T-cell (primary cell): ENCODE data around the gene NALCN.

DNA sequence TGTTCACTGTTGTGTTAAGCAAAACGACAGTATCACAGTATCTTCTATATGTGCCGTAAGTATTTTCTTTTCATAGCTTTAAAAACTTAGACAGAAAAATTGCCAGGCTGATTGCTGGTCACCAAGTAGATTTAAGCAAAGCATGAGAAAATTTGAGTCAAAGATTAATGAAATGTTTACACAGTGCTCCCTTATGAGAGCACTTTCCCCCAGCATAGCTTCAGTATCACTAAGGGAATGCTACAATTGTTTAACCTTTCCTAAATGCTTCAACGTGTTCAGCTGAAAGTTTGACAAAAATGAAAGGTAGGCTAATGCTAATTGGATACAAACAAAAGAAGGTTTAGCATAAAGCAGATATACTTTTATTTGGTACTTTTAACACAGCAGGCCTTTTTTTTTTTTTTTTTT, 23.3 kb downstream of the PCCA start:
- PRO-cap, 7 experiments, result no peak in any of the 7 experiments

DNA sequence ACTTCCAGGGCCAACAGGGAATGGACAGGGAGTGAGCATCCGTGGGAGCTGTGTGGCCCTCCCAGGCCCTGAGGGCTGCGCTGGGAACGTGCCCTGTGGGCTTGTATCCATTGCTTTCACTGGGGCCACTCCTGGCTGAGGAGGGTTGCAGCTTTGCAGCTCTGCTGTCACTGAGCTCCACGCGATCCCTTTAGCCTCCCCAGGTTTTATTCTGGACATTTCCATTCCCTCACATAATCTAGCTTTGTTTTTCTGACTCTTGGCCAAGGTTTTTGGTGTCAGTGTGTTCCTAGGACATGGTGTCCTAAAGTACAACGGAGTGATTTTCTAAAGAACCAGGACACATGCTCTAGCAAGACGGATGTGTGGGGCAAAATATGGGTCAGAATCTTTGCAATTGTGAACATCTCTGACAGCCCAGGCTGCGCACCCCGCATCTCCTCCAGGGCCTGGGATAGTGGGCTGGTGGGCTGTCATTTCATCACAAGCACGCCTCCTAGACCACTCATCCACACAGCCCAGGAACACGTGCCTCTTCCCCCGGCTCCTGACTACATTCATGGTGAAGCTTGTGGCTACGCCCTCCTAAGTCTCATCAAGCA, 28.0 kb downstream of the GGACT start:
- PRO-cap, 7 experiments, result no peak in any of the 7 experiments

- PRO-cap, 7 experiments, result peak in 1 of 7 experiments; most common minus-strand start chr13:100675776 (in 1)
Observed at GRCh38 chr13:100675554-100675945, 955 bp upstream of the TMTC4 start.

DNA sequence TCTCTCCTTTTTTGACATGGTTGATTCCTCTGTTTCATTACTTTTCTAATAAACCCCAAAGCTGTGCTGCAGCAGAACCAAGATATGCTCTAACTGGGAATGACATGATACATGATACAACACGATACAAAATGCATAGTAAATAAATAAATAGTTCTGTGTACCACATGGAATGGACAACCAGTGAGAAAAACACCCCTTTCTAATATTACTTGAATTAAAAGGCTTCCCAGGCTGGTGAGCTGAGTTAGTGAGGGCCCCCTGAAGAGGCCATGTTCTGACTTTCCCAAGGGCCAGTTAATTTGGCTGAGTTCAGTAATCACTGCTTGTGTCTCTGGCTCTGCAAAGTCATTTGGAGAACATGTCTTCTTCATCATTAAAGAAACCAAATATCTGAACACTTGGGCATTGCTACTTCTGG, 203.1 kb upstream of the TMTC4 start:
- PRO-cap, 7 experiments, result no peak in any of the 7 experiments

- PRO-cap, 7 experiments, result no peak in any of the 7 experiments
Observed at GRCh38 chr13:101416129-101417073, at the start of gene NALCN. Gene NALCN, minus strand, starts transcription at chr13:101416508.

DNA sequence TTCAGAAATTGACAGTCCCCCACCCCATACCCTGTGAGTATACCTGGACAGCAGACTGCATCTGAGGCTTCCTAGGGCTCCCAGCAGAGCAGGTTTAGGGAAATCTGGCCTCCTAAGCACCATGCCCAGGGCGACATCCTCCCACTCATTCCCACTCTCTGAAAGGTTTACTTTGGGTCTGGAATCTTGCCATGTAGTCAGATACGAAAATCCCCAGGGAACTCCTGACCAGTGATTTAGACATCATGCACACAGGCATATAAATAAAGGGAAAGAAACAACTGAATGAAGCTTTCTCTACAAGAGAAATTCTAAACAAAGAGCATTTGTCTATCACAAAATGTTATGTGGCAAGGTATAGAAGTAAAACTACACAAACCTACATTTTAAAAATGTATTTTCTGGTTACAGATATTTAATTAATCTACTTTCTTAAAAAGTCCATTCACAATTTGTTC, 795 bp upstream of the NALCN start:
- PRO-cap, 7 experiments, result no peak in any of the 7 experiments

GRCh38 chr13:101626780-101627675, 174.6 kb downstream of the ITGBL1 start:
- PRO-cap, 7 experiments, result no peak in any of the 7 experiments

DNA sequence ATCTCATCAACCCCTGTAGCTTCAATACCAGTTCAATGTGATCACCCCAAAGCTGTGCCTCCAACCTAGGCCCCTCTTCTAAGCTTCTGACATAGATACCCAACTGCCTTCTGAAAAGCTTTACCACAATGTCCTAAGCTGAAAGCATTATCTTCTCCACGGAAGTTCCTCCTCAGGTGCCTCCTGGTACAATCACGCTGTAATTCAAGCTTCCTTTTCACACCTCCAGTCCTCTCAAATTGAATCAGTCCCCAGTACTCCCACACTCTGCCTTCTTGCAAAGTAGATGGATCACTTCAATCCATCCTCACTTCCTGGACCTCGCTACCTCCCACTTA, 243.5 kb upstream of the TPP2 start:
- PRO-cap, 7 experiments, result no peak in any of the 7 experiments

DNA sequence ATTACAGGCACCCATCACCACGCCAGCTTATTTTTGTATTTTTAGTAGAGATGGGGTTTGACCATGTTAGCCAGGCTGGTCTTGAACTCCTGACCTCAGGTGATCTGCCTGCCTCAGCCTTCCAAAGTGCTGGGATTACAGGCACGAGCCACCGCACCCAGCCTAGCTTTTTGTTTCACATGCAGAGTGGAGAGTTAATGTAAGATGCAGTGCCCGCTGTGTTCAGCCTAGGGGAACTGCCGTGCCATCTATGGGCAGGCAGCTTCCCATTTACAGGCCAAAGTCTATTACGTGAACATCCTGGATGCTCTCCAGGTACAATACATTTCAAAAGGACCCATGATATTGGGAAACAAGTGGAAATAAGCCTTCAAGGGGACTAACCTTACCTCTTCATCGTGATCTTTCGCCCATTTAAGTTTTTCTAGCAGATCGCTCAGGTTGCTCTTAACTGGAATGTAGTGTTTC, 10.1 kb downstream of the POGLUT2 start:
- PRO-cap, 7 experiments, result no peak in any of the 7 experiments

GRCh38 chr13:103006963-103007568, 59.2 kb downstream of the SLC10A2 start:
- PRO-cap, 7 experiments, result no peak in any of the 7 experiments

- PRO-cap, 7 experiments, result no peak in any of the 7 experiments
Observed at GRCh38 chr13:105921857-105922332, 456.1 kb downstream of the DAOA start.

GRCh38 chr13:106151267-106151841, 384.1 kb downstream of the EFNB2 start:
- PRO-cap, 7 experiments, result no peak in any of the 7 experiments

DNA sequence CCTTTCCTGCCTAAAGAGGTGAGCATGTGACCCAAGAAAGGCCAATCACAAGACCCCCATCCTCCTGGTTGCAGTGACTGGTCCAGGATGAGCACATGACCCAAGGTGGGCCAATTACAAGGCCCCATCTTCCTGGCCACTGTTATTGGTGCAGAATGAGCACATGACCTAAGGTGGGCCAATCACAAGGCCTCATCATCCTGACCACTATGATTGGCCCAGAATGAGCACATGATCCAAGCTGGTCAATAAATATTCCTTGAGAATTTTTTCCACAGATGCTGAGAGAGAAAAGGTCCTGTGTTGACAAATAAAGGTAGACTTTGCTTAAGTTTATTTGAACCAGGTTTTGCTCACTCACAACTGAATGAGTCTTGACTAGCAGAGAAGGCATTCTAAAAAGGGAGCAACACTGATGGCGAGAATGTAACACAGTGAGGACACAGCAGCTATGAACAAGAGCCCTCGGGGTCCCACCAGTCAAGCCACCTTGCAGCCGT, 350.6 kb downstream of the EFNB2 start:
- PRO-cap, 7 experiments, result no peak in any of the 7 experiments

DNA sequence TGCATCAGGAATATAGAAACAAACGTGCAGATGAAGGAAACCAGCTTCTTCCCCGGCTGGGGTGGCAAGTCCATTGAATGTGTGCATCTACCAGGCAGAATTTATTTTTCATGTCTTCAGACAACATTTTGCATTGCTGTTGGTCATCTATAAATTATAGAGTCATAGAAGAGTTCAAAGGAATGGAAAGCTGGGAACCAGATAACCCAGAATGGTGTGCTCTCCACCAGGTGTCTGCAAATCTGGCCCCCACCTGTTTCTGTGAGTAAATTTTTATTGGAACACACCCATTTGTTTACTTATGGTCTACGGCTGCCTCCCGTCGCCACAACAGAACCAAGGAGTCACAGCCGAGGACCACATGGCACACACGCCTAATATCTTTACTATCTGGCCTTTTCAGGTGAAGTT, 58.3 kb downstream of the EFNB2 start:
- PRO-cap, 7 experiments, result no peak in any of the 7 experiments

DNA sequence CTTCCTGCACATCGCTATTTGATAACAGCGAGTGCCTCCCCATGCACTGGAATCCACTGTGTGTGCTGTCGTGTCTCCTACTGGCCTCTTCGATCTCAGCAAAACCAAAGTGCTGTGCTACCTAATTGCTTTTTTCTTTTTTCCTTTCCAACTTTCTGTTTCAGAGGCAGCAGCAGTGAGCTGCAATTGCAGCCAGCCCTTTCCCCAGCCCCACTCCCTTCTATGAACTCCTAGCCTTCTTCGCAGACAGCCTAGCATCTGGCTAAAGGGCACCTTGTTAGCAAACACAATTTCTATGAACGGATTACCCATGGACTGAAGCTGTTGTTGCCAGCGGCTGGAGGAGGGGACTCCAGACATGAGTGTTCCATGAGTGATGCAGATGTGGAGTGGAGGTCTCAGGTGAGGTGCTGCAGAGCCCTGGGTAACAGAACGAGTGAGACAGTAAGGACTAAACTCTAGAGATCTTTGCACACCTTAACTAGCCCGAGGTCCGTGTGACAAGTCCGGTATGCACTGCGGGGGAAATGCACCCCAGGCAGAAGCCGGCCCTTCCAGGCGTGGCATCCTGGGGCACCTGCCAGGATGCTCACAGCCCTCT, 43.3 kb downstream of the EFNB2 start:
- PRO-cap, 7 experiments, result no peak in any of the 7 experiments

- PRO-cap, 7 experiments, result no peak in any of the 7 experiments
Observed at GRCh38 chr13:106518159-106518588, 17.3 kb downstream of the EFNB2 start.

- PRO-cap, 7 experiments, result peak in 7 of 7 experiments; most common plus-strand start chr13:106568265 (in 6)
Observed at GRCh38 chr13:106568195-106568412, 167 bp upstream of the ARGLU1 start.

DNA sequence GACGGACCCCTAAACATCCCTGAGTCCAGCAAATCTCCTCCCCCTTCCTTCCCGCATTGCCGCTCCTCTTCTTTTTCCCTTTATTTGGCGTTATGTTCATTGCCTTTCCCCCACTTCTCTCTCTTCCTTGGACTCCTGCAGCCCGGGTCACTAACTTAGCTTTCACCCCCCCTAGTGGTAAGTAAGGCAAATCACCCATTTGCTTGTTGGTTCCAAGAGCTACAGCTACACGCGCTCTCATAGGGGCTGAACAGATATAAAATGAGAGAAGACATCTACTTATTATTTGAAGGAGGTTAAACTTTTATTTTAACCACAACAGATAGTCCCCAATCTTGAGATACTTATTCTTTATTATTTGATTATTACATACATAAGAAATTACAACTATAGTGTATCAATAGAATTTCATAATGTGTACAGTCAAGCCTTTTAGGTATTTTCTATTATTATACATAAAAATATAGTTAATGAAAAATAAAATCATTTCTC, 52.1 kb upstream of the ARGLU1 start:
- PRO-cap, 7 experiments, result no peak in any of the 7 experiments

DNA sequence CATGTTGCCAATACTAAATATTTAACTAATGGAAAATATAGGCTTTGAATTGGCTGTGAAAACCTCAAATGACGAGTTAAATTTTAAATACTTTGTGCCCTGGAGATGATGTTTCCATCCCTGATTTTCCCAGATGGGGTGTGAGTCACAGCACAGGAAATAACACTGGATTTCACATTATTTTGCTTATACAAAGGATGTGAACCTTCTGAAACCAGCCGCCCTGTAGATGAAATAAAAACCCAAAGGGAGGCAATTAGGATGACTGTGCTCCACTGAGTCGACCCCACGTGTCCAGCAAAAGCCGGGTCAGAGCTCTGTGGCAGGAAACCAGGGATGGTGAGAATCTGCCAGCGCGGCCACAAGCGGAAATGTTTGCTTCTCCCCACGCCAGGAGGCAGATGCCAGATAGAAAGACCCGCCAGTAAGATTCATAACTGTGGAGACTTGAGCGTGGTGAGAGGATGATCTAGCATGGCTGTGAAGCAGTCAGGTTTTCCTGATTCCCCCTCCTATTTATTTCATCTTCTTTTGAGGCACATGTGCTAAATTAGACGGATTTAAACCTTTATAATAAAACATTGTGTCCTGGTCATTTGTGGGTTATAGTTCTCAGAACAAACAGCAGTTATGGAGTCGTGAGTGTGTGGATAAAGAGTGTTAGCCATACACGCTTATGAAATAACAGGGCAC, 416.3 kb downstream of the NALF1 start:
- PRO-cap, 7 experiments, result no peak in any of the 7 experiments

DNA sequence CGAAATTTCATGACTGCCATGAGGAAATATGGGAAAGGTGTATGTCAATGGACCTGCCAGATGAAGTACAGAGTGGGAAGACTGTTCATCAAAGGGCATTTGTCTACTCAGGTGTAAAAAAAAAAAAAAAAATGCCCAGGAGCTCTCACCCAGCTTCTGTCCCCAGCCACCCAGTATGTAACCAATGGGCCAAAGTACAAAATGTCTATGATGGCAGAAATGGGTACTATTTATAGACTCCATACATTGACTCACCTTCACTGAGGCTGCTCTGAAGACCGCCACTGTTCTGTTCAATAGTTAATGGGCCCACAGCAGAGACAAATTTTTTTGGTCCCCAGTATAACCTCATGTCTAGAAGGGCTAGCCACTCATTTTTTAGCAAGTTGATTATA, 127.9 kb upstream of the NALF1 start:
- PRO-cap, 7 experiments, result no peak in any of the 7 experiments